GM23248 (cell line): Measurements from ENCODE around the gene MARCHF11.

DNA sequence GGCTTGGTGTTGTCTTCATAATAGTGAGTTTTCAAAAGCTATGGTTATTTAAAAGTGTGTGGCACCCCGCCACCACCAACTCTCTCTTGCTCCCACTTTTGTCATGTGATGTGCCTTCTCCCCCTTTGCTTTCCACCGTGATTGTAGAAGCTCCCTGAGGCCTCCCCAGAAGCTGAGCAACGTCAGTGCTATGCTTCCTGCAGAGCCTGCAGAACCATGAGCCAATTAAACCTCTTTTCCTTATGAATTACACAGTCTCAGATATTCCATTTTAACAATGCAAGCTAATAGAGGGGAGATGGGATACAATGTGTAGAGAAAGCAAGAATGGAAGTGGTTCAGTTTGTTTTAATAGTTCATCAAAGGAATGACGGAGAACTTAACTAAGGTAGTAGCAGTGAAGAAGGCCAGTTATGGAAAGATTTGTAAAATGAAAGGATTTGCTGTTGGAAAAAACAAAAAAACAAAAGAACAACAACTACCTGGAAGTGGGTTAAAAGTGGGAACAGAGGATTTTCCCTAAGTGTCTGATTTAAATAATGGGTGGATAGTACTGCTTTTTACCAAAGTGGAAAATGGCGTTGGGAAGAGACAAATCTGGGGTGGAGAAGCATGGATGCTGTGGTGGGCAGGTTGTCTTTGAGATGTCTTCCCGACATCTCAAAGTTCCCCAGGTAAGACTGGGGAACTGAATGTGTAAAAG is 206.4 kb downstream of the FBXL7 start:
- RAMPAGE, long total RNA = no peak

- RAMPAGE, long total RNA = no peak
Observed at GRCh38 chr5:15757516-15758602, 257.9 kb downstream of the FBXL7 start.

- RAMPAGE, long total RNA = no peak
Observed at GRCh38 chr5:16081372-16081867, 98.2 kb downstream of the MARCHF11 start.

DNA sequence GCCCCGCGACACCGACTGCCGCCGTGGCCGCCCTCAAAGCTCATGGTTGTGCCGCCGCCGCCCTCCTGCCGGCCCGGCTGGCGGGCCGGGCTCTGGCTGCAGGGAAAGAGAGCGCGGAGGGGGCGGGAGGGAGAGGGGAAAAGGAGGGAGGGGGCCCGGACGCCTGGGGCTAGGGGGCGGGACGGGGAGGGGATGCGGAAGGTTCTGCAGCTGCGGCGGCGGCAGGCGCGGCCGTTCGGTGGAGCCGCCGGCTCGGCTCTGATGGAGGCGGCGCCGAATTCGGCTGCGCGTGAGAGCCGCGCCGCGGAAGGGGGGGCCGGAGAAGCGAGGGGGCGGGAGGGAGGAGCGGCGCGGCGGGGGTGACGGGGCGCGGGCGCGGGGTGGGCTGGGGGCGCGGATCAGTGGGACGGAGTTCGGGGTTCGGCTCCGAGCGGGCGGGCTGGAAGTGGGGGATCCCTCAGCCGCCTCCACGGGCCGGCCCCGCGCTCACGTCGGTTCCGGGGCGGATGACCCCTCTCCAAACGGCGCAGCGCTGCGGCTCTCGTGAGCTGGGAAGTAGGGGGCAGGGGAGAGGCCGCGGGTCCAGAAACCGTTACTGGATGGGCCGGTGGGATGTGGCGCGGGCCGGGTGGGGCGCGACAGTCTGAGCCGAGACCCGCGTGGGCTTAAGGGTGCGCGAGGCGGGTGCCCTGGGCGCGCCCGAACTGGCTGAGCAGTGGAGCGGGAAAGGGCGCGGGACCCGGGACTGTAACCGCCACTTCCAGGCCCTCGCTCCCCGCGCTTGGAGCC is at the start of gene MARCHF11:
TSS of gene MARCHF11 (minus strand) at position 260 of the 789 bp plus-strand sequence.
- RAMPAGE, long total RNA = no peak

DNA sequence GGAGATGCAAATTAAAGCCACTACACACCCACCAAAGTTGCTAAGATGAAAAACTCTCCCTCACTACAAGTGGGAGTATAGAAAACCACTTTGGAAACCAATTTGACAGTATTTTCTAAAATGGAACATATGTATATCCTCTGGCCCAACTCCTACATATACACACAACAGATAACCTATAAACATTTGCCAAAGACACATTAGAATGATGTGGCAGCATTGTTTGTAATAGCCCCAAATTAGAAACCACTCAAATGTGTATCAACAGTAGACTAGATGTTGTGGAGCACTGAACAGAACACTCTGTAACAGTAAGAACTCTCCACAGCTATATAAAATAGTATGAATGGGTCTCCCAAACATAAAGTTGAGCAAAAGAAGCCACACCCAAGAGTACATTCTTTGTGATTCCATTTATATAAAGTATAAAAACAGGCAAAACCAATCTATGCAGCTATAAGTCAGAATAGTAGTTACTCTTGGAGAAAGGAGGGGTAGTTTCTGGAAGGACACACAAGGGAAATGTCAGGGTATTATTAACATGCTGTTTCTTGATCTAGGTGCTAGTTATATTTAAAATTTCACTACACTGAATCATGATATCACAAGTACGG is 6.1 kb downstream of the ZNF622 start:
- RAMPAGE, long total RNA = no peak

DNA sequence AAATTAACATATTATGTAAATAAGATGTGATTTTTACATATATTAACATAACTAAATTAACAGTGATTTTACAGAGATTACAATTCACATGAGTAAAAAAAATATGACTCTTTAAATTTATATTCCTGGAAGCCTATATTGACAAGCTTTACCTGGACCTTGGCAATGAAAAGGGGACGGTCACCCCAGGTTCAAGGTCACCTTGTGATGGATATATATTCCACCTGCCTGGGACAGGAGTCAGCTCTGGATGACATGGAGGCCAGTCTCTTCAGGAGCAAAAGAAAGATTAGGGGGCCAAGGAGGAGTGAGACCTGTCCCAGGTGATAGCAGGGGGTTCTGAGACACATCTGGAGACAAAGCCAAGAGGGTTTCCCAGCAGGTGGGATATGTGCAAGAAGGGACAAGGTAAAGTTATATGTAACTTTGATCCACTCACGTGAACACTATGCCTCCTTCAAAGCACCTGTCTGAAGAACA is 62.7 kb upstream of the ZNF622 start:
- RAMPAGE, long total RNA = no peak

GRCh38 chr5:16545024-16545207 is 71.9 kb downstream of the RETREG1 start:
- RAMPAGE, long total RNA = no peak

DNA sequence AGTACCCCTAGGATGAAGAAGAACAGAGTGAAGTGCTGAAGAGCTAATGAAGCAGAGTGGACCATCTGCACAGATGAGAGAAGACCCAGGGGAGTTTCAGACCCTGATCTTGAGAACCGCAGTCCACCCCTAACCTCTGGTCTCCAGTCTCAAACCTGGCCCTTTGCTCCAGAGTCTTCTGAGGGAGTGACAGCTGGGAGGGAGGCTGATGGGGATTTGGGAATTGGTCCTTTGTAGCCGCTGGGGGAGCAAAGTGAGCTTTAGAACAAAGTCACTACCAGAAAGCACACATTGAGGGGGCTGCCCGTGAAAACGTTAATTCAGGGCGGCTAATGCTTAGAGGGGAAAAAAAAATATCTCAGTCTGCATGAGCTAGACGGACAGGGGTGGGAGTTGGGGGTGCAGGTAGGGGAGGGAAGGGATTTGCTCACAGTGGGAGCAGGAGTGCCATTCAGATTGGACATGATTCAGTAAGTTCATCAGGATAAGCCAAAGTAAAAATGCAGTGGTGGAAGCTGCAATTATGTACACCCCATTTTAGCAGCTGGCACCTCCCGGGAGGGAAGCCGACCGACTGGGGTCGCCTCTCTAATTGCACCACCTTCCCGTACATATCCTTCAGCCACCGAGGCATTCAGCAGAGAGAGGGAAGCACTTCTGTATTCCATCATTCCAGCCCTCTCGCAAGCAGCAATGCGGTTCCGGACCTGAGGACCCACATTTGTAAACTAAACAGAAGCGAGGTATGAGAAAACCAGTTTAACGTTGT is 123.4 kb upstream of the RETREG1 start:
- RAMPAGE, long total RNA = no peak

GRCh38 chr5:16749580-16750068 is 132.8 kb upstream of the RETREG1 start:
- RAMPAGE, long total RNA = no peak

- RAMPAGE, long total RNA = no peak
Observed at GRCh38 chr5:16881053-16881422, 55.0 kb downstream of the MYO10 start.

DNA sequence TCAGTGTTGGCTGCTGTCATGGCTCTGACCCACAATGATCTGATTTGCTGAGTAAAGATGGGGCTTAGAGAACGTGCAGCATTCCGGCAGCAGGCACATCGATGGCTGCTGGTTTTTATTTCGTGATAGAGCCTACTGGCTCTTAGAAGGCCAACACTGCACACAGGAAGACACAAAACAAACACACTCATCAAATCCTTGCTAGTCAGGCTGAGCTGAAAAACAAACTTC is 88.3 kb upstream of the BASP1 start:
- RAMPAGE, long total RNA = no peak

DNA sequence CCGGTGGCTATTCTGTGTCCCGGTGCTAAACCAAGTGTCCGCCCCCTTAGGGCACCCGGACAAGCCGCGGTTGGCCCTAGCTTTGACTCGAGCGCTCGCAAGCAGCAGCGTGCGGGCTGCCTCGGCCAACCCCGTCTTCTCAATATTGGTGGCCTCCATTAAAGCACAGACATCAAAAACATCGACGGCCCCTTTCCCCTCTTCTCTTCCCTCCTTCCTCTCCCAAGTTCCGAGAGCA is 1.1 kb upstream of the BASP1 start:
- RAMPAGE, long total RNA = no peak

DNA sequence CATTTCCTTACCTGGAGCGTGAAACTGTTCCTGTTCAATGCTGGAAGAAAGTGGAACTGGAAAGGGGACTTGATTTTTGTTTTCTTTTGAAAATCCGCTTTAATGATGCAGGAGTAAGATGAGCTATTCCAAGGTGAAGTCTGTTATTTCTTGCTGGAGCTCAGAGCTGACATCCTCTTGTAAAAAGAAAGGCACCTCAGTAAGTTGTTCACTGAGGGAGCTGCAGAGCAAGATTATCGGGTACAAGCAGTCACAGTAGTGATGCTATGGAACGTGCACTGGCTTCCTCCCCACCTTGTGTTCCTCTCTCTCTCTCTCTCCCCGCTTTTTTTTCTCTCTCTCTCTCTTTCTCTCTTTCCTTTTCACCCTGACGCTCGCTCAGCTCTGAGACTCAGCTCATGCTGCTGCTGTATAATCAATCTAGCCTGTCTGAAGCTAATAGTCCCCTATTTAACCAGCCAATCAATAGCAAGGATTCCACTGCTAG is 587.5 kb upstream of the CDH18 start:
- RAMPAGE, long total RNA = no peak

GRCh38 chr5:20972300-20973095 is 984.5 kb upstream of the CDH18 start:
- RAMPAGE, long total RNA = no peak

DNA sequence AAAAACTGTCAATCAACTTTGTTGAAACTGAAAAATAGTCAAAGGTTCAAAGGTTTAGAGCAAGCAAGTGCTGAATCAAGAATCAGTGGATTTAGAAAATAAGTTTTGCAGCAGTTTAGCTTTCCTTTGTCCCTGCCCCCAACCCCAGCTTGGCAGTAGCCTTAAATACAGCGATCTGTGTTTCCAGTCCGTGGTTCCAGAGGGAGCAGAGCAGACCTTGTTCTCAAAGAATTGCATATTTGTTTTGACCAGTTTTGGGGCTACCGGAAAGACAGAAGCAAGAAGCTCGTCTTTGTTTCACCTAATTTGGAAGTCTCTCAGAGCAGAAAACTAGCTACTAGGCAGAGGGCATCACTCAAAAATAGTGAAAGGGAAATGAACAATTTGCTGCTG is 57.2 kb upstream of the PRDM9 start:
- RAMPAGE, long total RNA = no peak

GRCh38 chr5:23835217-23835489 is 327.7 kb downstream of the PRDM9 start:
- RAMPAGE, long total RNA = no peak

- RAMPAGE, long total RNA = no peak
Observed at GRCh38 chr5:27120408-27120933, 82.1 kb upstream of the CDH9 start.

- RAMPAGE, long total RNA = no peak
Observed at GRCh38 chr5:31193944-31194146, 359 bp downstream of the CDH6 start.

GRCh38 chr5:31268645-31269156 is 75.2 kb downstream of the CDH6 start:
- RAMPAGE, long total RNA = no peak

- RAMPAGE, long total RNA = no peak
Observed at GRCh38 chr5:31525956-31526616, 5.8 kb downstream of the DROSHA start.